Metastatic Breast Carcinoma in the Ovary (tissue), 3 donors: ENCODE results near the gene EFEMP1.

- PRO-cap, 3 experiments = no peak in any of the 3 experiments
Observed at GRCh38 chr2:52934202-52934964, 833.2 kb upstream of the CHAC2 start.

GRCh38 chr2:53969776-53970579, 815 bp downstream of the PSME4 start:
- PRO-cap, 3 experiments = peak in 3 of 3 experiments; most common plus-strand start chr2:53970192 (in 3); most common minus-strand start chr2:53970115 (in 2)

- PRO-cap, 3 experiments = no peak in any of the 3 experiments
Observed at GRCh38 chr2:53992819-53993306, 21.9 kb downstream of the ACYP2 start.

DNA sequence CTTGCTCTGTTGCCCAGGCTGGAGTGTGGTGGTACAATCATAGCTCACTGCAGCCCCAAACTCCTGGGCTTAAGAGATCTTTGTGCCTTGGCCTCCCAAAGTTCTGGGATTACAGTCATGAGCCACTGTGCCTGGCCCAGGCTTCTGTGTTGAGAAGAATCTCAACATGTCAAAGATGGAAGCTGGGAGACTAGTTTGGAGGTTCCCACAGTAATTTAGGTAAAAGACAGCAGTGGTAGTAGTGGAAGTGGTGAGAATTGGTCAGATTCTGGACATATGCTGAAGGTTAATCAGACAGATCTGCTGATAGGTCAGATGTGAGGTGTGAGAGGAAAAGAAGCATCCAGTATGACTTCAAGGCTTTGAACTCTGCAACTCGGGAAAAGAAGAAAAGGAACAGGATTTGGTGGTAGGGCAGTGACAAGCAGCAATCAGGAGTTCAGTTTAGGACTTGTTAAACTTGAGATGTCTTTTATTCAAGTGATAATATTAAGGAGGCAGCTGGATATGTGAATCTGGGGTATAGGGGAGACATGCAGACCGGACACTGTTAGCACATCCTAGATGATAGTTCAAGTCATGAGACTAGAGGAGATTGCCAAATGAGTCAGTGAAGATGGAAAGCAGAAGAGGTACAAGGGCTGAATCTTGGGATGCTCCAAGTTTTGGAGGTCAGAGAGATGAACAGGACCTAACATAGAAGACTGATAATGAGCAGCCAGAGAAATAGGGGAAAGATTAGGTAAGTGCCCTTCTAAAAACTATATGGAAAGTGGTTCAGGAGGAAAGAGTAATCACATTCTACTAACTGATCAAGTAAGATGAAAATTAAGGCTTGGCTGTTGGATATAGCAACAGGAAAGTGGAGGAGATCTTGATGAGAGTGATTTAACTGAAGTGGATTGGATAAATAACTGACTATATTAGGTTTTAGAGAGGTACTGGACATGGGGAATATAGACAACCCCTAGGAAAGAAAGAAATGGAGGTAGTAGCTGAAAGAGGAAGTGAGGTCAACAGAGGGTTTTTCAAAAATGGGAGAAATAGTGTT, 69.3 kb downstream of the ACYP2 start:
- PRO-cap, 3 experiments = no peak in any of the 3 experiments

- PRO-cap, 3 experiments = no peak in any of the 3 experiments
Observed at GRCh38 chr2:54164026-54164742, 91.8 kb downstream of the TSPYL6 start.

- PRO-cap, 3 experiments = no peak in any of the 3 experiments
Observed at GRCh38 chr2:54402248-54402927, 53.7 kb upstream of the SPTBN1 start.

- PRO-cap, 3 experiments = peak in 3 of 3 experiments; most common plus-strand start chr2:54558516 (in 2); most common minus-strand start chr2:54558436 (in 3)
Observed at GRCh38 chr2:54558122-54558933, 102.2 kb downstream of the SPTBN1 start.

- PRO-cap, 3 experiments = no peak in any of the 3 experiments
Observed at GRCh38 chr2:54568761-54569689, 112.9 kb downstream of the SPTBN1 start.

DNA sequence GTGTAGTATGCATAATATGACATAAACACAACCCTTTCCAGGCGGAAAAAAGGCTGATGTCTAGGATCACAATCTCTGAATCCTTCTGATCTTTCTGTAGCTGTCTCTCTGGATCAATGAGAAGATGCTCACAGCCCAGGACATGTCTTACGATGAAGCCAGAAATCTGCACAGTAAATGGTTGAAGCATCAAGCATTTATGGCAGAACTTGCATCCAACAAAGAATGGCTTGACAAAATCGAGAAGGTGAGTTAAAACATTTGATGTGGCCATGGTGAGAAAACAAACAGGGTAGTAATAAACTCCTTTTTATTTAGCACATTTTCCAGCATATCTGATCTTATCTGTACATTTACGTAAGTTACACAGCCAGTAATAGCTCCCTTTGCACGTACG, 80.6 kb upstream of the EML6 start:
- PRO-cap, 3 experiments = no peak in any of the 3 experiments

- PRO-cap, 3 experiments = no peak in any of the 3 experiments
Observed at GRCh38 chr2:54724441-54725256, 1.2 kb downstream of the EML6 start.

GRCh38 chr2:54955526-54956179, 94.6 kb downstream of the RTN4 start:
- PRO-cap, 3 experiments = no peak in any of the 3 experiments

DNA sequence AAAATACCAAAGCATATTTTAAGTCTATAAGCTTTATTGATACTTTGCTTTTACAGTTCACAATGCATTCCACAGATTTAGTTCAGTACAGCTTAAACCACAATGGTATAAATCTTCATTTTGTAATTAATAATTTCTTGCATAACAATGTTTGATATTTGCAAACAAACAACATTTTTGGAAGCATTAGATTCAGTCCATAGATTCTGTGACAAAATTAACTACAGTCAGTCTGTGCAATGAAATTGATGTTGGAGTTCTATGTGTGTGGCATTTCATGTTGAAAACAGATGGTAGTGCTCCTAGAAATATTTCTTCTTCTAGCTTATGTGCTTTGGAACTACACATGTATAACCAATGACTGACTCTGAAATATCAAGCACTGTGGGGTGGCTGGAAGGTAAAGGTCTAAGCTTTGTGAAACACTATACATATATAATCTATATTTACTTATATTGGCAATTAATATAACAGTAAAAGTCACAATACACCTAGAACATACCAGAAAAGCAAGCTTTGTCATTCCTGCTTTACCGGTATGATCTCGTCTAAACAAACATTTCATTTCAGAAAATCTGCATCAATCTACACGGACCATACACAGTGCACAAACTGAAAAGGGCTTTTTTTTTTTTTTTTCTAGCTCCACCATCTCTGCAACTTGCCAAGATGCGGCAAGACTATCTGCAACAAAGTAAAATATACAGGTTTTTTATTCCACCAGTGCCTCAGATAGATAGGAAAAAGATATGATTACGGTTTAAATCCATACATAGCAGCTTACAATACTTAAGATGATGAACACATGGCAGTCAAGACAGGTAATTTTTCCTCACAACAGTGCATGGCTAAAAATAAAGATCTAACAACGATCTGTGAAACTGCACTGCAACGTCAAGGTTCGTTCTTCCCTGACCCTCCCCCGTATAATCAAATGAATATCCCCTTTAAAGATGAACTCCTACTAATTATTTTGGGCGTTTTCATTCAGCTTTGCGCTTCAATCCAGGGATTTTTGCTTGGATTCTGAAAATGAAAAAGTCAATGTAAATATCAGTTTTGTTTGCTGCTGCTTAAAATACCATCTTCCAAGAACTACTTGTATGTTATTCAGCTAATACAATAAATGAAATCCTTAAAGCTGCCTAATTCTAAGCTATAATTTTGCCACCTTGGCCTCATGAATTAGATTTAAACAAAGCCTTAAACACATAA, 77.7 kb downstream of the RTN4 start:
- PRO-cap, 3 experiments = peak in 1 of 3 experiments; most common plus-strand start position 569 of the sequence (in 1)

GRCh38 chr2:55010829-55011433, 39.3 kb downstream of the RTN4 start:
- PRO-cap, 3 experiments = no peak in any of the 3 experiments

- PRO-cap, 3 experiments = no peak in any of the 3 experiments
Observed at GRCh38 chr2:55022205-55022840, 27.9 kb downstream of the RTN4 start.

- PRO-cap, 3 experiments = peak in 3 of 3 experiments; most common plus-strand start chr2:55049603 (in 2); most common minus-strand start chr2:55049544 (in 3)
Observed at GRCh38 chr2:55049352-55049889, 830 bp downstream of the RTN4 start.

DNA sequence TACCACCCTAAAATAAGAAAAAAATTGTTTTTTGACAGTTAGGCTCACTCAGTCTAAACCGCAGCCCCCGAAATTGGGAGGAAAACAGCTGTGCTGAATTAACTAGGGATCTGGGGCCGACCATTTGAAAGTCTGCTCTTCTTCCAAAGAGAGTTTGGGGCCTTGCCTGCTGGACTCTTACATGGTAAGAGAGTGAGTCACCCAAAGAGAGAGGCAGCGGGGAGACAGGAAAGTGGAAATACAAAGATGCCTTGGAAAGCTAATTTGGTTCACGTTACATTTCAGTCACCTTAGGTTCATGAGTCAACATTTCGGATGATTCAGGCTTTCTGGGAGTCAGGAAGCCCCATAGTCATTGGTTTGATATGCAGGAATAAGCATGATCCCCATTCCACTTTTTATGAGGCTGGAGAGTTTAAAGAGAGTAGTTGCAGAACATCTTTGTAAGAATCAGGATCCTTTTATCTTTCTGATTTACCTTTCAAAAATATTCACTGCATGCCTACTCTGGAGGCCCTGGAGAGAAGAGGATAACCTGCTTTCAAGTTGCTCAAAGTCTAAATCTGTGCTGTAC, 910 bp upstream of the RTN4 start:
- PRO-cap, 3 experiments = peak in 2 of 3 experiments; most common plus-strand start position 204 of the sequence (in 1); most common minus-strand start position 179 of the sequence (in 1)

- PRO-cap, 3 experiments = no peak in any of the 3 experiments
Observed at GRCh38 chr2:55120455-55121291, 70.4 kb upstream of the RTN4 start.

DNA sequence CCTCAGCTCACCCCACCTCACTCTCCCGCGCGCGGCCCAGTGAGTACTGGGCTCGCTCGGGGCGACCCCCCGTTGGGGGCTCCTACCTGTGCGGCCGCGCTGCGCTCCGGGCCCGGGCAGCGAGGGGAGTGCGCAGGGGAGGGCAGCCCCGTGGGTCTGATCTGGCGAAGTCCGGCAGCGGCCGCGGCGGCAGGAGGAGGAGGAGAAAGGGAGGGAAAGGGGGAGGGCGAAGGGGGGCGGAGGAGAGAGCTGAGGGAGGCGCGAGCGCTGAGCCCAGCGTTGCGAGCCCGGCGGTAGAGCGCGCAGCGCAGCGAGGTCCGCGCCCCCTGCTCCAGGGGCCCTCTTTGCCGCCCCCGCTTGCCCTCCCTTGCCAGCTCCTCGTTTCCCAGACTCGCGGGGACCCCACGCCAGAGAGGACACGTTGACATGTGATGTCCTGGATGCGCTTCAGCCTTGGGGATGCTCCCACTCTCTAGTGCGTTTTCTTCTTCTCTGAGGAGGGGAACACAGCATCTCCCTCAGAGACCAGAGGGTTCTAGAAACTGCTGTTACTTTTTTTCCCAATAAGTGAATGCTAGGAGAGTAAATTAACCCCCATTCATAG, at the start of gene EFEMP1:
TSS of gene EFEMP1 (minus strand) at position 158 of the 604 bp plus-strand sequence.
- PRO-cap, 3 experiments = peak in 3 of 3 experiments; most common plus-strand start position 279 of the sequence (in 2); most common minus-strand start position 173 of the sequence (in 3)

DNA sequence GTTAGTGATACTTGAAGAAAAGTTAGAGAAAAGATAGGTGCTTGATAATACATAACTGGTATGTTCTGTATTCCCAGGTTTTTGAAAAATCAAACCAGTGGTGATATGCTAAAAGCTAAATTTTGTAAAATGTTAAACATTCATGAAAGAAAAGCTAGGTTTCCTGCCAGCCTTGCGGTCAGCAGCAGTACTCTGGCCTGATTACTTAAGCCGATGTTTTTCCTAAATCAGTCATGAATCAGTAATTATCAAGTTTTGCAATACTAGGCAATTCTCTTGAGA, 31.0 kb upstream of the EFEMP1 start:
- PRO-cap, 3 experiments = no peak in any of the 3 experiments

DNA sequence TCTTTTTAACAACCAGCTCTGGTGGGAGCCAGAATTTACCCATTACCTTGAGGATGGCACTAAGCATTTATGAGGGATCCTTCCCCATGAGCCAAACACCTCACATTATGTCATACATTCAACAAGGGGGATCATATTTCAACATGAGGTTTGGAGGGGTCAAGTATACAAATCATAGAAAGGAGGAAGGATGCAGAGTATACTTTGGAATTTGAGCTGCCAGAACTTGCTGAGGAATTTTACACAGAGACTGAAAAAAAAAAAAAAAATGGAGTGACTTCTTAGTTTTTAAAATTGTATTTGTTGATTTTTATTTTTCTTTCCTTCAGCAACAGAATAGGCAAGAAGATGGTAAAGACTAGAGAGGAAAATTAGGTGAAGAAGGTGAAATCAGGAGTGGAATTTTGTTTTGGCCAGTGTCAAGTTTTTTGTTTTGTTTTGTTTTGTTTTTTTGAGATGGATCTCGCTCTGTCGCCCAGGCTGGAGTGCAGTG, 891.5 kb downstream of the CCDC85A start:
- PRO-cap, 3 experiments = no peak in any of the 3 experiments